GM23248 (cell line): ENCODE measurements around a stretch of chr5.

DNA sequence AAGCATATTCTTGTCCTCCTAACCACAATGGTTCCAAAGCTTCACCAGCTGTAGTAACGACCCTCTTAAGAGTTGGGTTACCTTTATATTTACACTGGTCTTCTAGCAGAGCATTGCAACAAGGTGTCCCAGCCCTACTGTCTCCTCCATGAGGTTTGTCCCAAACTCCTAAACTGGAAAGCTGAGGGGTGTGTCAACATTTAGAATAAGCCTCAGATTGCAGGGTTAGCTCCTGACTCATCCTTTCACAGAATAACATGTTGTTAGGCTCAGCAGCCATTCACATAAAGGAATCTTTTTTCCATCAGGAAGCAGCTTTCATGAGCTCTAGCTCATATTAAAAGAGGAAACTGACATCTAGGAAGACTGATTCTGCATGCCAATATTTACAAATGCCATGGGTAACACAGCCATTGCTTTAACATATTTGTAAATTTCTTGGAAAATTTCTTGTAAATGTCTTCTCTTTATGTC lies 238.7 kb downstream of the EFNA5 start:
- RAMPAGE, long total RNA = no peak

- RAMPAGE, long total RNA = no peak
Measured at GRCh38 chr5:107464447-107464758, 206.3 kb downstream of the EFNA5 start.

- RAMPAGE, long total RNA = no peak
Measured at GRCh38 chr5:107466056-107466828, 204.5 kb downstream of the EFNA5 start.

DNA sequence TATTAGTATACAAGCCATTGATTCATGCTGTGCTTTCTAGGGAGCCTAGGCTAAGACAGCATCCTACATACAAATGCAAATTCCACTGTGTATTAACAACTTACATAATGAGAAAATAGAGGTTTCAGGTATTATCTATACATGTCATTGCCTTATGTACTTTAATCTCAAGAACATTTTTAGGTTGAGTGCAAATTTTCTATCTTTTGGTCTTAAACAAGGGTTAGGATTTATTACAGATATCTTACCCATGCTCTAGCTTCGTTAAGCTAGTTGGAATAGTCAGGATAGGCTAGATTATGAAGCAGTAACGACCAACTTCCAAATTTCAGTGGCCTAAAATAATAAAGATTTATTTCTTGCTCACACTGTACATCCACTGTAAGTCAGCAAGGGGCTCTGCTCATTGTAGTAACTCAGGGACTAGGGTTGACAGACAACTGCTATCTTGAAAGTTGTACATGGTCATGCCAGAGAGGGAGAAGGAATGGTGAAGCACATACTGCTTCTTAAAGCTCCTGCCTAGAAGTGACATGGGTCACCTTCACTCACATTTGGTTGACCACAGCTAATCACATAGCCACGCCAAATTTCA lies 140.8 kb downstream of the EFNA5 start:
- RAMPAGE, long total RNA = no peak

- RAMPAGE, long total RNA = no peak
Measured at GRCh38 chr5:107562179-107563056, 108.3 kb downstream of the EFNA5 start.

- RAMPAGE, long total RNA = no peak
Measured at GRCh38 chr5:107594389-107595117, 76.2 kb downstream of the EFNA5 start.

DNA sequence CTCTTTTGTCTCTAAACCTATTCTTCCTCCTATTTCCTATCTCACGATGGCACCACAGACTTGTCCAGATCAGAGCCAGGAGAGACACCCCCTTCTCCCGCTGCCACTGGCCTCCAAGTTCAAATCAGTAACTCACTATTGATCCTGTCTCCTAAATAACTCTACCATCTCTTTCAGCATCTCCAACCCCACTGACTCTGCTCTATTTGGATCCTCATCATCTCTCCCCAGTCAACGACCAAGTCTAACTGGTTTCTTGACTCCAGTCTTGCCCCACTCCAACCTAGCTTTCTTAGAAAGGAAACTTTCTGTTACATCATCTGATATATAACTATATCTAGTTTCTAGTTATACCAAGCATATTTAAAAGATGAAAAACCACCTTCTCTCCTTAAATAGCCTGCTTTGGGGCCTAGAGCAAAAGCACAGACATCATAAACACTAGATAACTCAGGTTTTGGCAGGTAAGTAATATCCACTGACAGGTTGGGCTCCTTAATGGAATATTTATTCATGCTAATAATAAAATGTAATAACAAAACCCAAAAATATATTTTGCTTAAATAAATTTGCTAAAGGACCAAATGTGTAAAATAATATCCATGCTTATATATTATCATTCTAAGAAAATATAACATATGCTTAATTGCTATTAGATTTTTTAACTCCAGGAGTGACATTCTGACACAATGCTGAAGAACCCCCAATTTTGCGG lies 233.6 kb upstream of the EFNA5 start:
- RAMPAGE, long total RNA = no peak

DNA sequence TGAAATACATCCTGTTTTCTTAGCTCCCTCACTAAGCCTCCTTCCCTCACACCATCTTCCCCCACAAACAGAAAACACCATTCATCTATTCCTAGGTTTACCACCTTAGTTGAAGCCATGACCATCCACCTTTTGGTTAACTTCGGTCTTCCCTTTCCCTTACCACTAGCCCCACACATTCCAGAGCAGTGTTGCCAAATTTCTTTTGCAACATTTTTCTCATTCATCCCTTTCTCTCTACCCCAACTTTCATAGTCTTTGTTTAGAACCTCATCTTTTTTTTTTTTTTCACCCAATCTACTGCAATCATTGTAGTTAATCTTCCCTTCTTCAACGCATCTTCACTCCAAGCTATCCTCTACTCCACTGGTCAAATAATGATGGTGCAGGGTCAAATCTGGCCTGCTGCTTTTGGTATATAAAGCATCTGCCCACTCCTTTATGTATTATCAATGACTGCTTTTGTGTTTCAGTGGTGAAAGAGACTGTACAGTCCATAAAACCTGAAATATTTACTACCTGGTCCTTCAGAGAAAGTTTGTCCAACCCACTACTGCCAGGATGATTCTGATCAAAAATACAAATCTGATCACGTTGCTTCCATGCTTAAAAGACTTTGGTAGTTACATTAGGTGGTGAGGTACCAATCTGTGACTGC lies 272.7 kb upstream of the EFNA5 start:
- RAMPAGE, long total RNA = no peak

DNA sequence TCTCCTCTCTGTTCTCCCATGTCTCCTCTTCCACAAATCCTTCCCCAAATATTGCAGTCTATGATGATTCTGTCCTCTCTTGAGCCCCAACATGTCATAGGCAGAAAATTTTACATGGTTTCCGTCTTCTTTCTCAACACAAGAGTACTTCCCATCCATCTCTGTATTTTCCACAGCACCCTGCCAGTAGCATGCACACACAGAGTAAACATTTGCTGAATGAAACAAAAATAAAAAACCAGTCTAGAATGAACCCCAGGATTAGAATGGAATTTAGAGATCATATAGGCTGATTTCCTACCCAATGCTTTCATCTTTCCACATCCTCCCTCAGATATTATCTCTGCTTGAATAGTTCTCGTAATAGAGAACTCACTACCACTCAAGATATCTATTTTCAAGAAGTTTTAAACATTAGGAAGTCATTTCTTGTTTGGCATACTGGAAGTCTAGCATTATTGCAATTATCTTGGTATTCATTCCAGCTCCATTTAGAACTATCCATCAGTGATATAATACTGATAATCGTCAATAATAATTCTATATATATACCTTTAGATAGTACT lies 342.8 kb upstream of the EFNA5 start:
- RAMPAGE, long total RNA = no peak

- RAMPAGE, long total RNA = no peak
Measured at GRCh38 chr5:108074291-108075076, 307.4 kb downstream of the FBXL17 start.

GRCh38 chr5:108359226-108360058 lies 22.5 kb downstream of the FBXL17 start:
- RAMPAGE, long total RNA = no peak

GRCh38 chr5:108381584-108381976 lies 318 bp downstream of the FBXL17 start:
- RAMPAGE, long total RNA = no peak

GRCh38 chr5:108726227-108726896 lies 21.3 kb upstream of the FER start:
- RAMPAGE, long total RNA = no peak

- RAMPAGE, long total RNA = no peak
Measured at GRCh38 chr5:109318632-109319309, 91.0 kb downstream of the PJA2 start.

DNA sequence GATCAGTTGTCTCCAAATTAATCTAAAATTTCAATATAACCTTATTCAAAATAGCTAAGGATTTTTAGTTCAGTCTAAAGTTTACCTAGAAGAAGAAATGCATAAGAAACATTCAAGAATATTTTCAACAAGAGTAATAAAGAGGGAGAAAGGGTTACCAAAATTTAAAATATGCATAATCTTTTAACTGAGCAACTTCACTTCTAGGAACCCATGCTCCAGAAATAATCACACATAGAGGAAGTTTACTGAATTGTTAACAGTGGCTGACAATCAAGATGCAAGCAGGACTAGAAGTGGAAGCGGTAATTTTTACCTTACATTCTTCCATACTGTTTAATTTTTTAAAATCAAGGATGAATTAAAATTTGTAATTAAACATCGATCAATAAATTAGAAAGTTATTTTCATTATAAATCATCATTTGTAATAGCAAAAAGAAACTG lies 1.8 kb downstream of the PJA2 start:
- RAMPAGE, long total RNA = no peak

GRCh38 chr5:109690912-109691731 lies 1.4 kb downstream of the MAN2A1 start:
- RAMPAGE, long total RNA = no peak

DNA sequence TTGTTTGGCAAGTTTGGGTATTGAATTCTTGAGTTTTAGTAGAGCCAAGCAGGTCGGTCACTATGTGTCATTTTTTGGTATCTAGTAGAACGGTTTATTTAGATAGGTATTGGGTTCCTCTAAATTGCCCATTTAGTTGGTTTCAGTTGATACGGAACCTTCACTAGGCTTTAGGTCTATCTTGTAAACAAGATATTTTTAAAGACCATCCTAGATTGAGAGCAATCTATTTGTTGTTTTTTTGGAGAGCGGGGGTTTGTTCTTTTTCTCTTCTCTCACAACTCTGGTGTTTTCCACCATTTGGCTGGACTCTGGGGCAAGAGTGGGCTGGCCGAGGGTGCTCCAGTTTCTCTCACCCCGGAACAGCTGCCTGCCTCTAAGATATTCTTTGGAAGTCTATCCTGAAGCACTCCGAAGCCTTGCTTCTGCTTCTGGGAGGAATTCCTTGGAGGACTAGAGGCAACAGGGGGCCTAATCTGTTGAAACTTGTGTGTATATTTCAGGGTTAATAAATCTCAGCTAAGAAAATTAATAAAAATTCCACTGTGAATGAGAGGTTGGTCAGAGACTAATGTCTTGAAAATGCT lies 3.7 kb downstream of the MAN2A1 start:
- RAMPAGE, long total RNA = no peak

- RAMPAGE, long total RNA = no peak
Measured at GRCh38 chr5:109709185-109709555, 19.4 kb downstream of the MAN2A1 start.

DNA sequence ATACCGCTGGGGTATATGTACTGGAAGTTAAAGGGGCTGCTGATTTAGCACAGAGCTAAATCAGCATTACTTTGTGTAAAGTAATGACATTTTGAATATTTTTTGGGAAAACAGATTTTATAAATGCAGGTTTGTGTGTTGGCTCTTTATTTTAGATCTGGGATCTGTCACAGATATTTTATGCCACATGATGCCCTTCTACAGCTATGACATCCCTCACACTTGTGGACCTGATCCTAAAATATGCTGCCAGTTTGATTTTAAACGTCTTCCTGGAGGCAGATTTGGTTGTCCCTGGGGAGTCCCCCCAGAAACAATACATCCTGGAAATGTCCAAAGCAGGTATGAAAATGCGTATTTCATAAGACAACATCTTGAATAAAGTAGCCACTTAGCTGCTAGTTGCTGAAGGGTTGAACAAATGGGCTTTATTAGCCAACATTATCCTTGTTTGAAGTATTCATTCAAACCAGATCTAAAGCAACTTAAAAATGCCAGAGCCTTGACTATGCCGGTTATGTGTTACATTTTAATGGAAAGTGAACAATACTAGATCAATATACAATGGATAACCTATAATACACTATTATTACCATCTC lies 80.6 kb downstream of the MAN2A1 start:
- RAMPAGE, long total RNA = no peak

GRCh38 chr5:109796927-109797819 lies 107.4 kb downstream of the MAN2A1 start:
- RAMPAGE, long total RNA = no peak